Cardiac fibroblast (primary cell): ENCODE measurements around the genes KLHL5 and WDR19.

- RRBS = no CpG with 5 or more reads among the region's 12 CpGs
These were observed 81.5 kb downstream of the TMEM156 start for GRCh38 chr4:38950501-38951378.

- RRBS = no CpG with 5 or more reads among the region's 5 CpGs
These were observed 65.0 kb downstream of the TMEM156 start for GRCh38 chr4:38967043-38967817.

- RRBS = no CpG with 5 or more reads among the region's 11 CpGs
These were observed at the start of gene KLHL5 for GRCh38 chr4:39062019-39063002. Gene KLHL5 (plus strand): TSS chr4:39062232.

DNA sequence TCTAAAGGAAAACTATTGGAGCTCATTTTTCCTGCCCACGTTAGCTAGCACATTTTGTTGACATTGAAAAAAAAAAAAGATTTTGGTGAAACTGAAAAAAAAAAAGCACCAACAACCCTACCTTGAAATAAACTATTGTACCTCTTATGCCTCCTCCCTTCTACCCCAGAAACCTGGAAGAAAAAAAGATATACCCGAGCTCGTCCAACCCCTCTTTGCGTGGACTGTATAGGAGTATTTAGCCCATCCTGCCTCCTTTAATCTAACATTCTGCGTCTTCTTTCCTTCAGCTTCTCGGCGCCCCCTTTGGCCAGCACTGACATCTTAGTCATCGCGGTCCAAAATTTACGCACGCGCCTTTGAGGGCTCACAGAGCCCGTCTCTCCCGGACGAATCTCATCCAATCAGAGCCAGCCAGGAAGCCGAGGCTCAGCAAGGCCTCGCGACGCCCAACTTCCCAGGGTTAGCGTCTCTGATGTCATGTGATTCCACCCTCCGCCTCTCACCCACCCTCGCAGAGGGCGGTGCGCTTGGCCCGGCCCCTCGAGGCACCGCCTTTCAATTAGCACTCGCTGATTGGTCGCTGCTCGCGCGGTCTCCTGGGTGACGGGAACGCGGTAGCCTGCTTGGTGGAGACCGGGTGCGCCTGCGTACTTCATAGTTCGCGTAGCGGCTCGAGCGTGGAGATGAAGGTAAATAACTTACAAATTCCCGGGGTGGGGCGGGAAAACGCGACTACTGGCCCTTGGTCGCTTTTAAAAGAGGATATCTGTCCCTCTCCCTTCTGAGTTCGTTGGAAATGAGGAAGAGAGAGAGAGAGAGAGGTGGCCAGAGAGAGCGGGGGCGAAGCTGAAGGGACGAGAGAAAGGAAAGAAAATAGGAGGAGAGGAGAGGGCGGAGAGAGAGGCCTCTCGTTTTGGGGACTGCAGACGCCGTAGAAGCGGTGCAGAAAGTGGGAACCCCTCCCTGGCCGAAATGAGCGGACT lies at the start of gene WDR19:
WDR19 (plus strand) TSS at position 658 of the 986 bp plus-strand sequence.
- RRBS = under 1% methylated on average over 8 of the region's 59 CpGs

DNA sequence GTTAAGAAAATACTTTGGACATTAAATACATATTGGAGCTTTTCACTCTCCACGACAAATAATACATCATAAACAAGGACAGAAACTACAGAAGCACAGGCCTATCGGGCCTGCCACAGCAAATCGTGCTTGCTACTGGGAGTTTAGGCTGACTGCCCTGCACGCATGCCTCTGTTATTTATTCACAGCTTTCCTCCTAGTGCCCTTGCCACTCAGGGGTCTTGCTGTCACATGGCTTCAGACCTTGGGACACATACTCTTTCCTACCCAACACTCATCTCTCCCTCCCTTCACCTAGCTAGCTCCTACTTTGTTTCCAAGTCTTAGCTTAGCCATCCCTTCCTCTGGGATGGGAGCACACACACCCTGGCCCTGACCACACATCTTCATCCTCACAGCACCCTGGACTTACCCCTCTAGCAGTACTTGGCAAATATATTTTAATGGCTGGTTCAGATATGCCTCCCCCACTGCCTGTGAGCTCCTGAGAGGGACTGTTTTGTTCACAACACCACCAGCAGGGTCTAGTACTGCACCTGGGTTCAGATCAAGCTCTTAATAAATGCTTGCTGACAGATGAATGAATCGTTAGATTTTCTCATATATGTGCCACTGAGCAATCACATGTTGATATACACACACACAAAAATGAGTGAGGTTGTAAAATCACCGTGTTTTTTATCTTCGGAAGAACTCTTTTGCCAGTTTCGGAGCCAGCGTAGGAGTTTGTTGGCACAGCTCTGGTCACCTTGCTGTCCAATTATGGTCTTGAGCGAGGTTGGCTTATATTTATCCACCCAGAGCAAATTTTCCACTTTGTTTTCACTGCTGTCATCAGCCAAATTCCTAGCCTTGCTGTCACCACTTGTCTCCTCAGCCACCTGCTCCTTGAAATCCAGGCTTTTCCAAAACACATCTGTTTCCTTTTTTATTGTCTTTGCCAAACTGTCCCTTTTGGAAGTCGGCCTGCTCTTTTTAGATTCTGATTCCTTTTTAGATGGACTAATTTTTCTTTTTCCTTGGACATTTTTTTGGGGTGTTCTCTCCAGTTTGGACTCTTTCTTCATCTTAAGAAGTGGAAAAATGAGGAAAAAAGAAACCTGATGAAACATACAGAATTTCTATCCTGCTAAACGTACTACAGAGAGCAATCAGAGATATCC lies 57.8 kb downstream of the RFC1 start:
- RRBS = no CpG with 5 or more reads among the region's 12 CpGs

- RRBS = no CpG with 5 or more reads among the region's 11 CpGs
These were observed 5.4 kb upstream of the UGDH start for GRCh38 chr4:39532447-39533221.

- RRBS = no CpG with 5 or more reads among the region's 4 CpGs
These were observed 2.4 kb downstream of the SMIM14 start for GRCh38 chr4:39636170-39636858.

DNA sequence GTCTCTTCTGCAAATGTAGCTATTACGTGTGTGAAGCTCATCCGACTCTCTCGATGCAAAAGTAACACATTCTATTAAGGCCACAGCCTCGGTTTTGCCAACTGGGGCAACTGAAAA lies 926 bp downstream of the SMIM14 start:
- RRBS = no CpG with 5 or more reads among the region's 4 CpGs

- RRBS = no CpG with 5 or more reads among the region's 14 CpGs
These were observed 994 bp upstream of the UBE2K start for GRCh38 chr4:39696883-39697400.

- RRBS = no CpG with 5 or more reads among the region's 2 CpGs
These were observed 98.2 kb downstream of the PDS5A start for GRCh38 chr4:39879421-39879978.

- RRBS = no CpG with 5 or more reads among the region's 6 CpGs
These were observed 69.3 kb downstream of the PDS5A start for GRCh38 chr4:39908217-39908961.

GRCh38 chr4:40201240-40202023 lies 4.6 kb downstream of the RHOH start:
- RRBS = no CpG with 5 or more reads among the region's 7 CpGs

DNA sequence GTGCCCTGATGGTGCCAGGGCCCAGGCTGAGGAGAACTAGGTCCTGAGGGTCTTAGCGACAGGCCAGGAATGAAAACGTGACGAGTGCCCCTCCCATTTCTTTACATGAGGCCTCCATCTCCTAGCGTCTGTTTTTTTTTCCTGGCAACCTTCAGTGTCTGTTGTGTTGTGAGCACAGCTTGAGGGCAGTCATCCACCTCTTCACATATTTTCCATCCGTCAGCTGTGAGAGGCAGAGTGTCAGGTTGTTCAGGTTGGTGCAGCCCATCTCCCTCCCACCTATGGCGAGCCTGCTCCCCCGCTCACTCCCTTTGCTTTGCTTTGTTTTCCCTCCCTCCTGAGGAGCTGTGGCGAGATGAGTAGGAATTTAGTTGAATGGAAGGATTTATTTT lies 51.7 kb upstream of the CHRNA9 start:
- RRBS = no CpG with 5 or more reads among the region's 8 CpGs

DNA sequence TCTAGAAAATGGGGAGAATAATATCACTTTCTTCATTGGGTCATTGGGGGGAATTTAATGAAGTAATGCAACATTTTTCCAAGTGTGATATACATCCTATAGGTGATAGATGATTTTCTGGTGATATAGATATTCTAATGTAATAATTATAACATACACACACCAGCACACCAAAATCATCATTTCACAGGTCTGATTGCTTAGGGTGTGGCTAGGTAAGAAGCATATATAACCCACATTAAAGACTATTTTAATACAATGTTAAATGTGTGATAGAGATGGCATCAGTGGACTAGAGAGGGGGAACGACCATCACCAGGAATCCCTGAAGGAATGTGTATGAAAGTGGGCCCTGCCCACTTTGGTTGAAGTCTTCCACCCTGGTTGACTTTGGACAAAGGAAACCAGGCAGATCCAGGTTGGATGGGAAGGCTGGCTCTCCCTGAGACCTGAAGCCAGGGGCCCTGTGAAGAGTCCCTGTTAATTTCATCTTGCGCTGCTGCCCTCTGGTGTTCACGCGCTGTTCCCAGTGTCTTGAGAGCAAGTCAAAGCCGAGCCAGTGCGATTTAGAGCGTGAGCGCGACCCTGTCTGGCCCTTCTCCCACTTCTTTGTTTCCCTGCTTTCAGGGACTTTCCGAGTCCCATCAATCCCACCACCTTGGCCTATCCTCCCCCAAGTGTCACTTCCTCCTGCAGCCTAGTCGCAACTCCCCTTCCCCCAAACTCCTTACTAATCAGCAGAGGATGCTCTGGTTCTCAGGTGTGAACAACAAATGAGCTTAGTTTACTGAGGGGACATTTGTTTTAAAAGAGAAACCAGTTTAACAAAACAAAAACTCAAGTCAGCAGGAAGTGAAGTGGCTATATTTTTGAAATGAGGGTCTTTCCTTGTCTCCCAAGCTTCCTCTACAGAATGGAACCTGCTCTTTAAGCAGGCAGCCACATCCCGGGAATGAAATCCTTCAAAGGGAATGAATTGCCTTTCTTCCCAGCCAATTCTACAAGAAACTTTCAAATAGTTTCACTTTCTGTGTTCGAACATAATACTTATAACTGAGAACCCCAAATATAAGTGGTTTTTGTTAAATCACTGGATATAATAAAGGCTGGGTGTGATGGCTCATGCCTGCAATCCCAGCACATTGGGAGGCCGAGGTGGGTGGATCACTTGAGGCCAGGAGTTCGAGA lies 25.8 kb upstream of the CHRNA9 start:
- RRBS = no CpG with 5 or more reads among the region's 15 CpGs

- RRBS = no CpG with 5 or more reads among the region's 4 CpGs
These were observed 85.5 kb downstream of the CHRNA9 start for GRCh38 chr4:40420606-40421089.

DNA sequence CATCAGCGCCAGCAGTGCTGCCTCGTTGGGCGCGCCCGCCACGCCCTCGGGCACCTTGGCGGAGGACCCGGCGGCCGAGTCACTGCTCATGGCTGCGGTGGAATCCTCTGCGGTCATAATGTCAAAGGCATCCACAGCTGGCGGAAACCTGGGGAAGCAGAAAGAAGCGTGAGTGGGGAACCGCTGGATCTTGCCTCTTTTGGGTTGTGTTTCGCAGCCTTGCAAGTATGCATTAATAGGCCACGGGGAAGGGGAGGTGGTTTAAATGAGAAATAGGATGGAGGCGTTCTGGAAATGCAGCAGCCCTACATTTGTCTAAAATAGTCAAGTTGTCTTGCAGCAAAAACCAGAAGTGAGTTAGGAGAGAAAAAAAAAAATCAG lies 103.6 kb downstream of the CHRNA9 start:
- RRBS = no CpG with 5 or more reads among the region's 19 CpGs

- RRBS = no CpG with 5 or more reads among the region's 16 CpGs
These were observed 35.2 kb downstream of the RBM47 start for GRCh38 chr4:40594068-40595248.